SJSA1 (cell line): ENCODE measurements around a stretch of chr13.

DNA sequence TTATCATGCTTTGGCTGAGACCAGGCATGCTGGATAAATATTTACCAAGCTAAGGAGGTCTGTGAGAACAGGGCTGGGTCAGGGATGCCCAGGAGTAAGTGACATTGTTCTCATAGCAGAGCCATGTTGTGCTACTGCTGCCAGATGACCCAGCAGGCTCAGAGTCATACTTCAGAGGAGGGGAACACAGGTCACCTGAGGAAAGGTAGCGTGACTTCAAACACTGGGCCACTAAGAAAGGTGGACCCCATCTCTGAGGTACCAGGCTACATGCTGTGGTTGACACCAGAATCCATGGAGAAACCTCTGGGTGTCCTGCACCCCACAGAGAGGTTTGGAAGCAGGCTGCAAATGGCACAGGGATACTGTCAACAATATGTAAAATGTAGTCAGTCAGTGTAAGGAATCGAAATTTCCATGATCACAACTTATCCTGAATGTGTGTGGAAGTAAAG, 116.2 kb upstream of the RNF113B start:
- RAMPAGE, long total RNA: no peak

- RAMPAGE, long total RNA: no peak
These were observed 124.7 kb upstream of the RNF113B start for GRCh38 chr13:98301716-98302282.

DNA sequence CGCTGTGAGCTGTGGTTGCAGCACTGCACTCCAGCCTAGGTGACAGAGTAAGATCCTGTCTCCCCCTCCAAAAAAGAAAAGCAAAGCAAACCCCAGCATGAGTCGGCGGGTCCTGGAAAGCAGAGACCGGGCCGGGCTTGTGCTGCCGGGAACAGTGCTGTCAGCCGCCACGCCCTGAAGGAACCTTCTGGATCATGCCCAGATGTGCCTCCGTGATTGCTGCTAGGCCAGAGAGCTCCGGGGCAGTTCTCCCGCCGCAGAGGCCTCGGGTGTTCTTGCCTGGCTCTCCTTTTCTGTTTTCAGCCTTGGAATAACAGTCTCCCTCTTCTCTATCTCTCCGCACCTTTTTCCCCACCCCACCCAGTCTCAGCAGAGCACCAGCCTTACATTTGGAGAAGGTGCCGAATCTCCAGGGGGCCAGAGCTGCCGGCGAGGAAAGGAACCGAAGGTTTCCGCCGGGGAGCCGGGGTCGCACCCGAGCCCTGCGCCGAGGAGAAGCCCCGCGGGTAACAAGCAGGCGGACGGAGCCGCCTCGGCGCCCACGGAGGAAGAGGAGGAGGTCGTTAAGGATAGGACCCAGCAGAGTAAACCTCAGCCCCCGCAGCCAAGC, 181.9 kb downstream of the STK24 start:
- RAMPAGE, long total RNA: no peak

DNA sequence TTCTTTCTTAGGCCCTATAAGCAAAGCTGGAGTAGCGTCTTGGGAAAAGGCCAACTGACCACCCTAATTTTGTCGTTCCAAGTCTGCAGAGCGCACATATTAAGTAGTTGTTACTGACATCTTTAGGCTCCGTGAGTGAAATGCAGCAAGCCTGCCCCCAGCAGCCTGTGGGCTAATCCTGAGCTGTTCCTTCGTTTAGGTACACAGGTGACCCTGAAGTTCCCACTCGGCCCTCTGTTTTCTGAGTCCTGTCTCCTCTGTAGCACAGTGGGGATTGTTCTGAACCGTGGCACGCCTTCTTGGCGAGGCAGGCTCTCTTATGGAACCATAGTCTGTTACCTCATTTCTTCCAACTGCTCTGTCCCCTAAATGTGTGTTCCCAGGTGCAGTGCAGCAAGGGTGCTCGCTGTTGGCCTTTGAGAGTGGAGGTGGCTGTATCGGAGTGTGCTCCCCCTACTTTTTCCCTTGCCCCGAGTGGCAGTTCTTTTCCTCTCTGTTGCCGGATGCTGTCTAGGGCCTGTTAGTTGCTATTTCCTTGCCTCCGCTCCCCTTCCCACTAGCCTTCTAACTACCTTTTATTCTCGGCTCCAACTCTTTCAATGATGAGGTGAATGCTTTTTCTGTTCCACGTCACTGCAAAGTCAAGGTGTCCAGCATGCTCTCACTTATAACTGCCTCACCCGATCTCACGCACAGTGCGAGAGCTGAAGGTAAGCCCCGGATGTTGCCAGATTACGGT, 170.3 kb downstream of the STK24 start:
- RAMPAGE, long total RNA: no peak

GRCh38 chr13:98446049-98446611, 130.8 kb downstream of the STK24 start:
- RAMPAGE, long total RNA: no peak

- RAMPAGE, long total RNA: no peak
These were observed 126.3 kb downstream of the STK24 start for GRCh38 chr13:98450357-98451180.

DNA sequence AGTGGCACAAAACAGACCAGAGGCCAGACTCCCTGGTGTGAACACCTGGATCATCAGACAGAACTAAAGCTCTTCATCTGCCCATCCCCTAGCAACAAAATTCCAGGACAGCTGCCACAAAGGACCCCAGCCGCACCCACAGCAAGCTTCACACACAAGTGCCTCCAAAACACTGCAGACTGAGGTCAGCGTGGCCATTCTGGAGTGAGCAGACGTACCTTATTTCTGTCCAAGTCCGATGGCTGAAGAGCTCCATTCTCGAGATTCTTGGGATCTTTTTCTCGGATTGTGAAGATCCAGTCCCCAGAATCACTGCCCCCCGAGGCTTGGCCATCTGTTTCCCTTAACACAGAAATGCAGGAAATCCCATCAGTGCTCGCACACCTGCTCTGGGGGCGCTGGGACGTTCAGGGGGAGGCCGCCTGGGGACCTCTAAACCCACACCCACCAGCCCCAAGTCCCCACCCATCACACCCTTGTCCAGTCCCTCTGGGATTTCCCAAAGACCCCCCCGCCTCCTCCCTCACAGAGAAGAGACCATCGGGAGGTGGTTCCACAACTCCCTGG, 115.3 kb downstream of the STK24 start:
- RAMPAGE, long total RNA: no peak

- RAMPAGE, long total RNA: no peak
These were observed 70.0 kb downstream of the STK24 start for GRCh38 chr13:98506945-98507335.

DNA sequence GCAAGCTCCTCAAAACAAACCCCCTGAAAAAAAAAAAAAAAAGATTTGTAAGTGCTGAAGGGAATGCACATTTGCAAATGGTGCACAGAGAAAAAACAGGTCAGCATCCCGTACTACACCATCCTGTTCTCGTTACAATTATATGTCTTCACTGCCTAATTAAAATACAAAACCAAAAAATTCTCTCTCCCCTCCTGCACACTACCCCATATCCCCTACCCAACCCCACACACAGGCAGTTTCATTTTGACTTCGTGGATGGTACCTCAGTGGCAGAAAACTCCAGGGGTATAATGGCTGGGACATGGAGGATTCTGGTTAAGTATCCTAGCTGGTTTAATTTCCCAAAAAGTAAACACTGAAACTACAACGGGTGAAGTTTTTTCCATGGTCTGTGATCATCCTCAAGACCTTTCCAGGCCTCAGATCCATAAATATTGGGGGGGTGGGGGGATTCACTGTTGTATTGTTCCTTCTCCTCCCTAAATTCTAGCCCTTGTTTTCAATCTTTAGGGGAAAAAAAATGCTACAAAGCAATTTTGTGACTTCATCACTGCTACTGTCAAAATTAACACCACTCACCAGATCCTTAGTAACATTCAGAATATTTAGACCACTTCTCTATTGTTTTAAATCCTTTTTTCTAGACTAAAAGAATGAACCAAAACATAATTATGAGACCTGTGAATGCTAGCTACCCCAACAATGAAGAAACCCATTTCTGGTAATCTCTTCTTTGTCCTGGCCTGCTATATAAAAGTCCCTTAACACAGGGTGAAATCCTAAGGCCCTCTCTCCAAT, 61.6 kb downstream of the STK24 start:
- RAMPAGE, long total RNA: no peak

DNA sequence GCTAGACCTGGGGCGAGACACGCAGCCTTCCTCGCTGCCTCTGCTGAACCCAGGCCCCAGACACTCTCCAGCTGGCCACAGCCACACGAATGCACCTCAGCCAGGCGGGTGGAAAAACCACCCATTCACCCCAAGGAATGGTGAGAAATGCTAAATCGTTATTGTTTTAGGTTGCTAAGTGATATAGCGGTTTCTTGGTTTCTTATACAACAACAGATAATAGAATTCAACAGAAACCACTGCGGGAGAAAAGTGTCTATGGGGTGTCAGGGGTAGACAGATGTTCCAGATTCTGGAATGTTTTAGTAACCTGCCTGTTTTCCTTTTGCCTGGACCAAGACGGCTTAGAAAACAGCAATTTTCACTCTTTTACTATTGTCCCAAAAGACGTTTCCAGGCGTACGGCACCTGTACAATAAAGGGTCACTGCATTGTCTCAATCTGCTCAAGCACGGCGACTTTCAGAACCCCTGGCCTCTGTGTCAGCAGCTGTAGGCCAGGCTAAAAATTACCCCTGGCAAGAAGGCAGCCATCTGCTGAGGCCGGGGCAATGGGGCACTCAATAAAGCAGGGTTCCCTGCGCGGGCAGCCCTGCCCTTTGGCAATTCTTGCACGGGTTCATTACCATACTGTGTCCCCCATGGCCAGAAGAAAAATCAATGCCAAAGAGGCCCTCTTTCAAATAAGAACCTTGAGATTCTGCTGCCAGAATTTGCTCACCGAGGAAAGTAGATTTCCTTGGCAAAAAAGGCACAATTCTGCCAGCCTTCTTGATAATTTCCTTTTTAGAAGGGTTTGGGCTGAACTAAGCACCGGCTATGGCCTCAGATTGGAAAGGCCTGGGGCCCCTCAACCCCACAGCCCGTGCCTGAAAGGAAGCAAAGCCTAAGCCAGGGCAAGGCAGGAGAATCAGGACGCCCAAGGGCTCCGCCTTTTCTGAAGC, 52.2 kb downstream of the STK24 start:
- RAMPAGE, long total RNA: no peak

GRCh38 chr13:98557260-98557809, 19.6 kb downstream of the STK24 start:
- RAMPAGE, long total RNA: no peak

- RAMPAGE, long total RNA: no peak
These were observed 2.6 kb downstream of the STK24 start for GRCh38 chr13:98574220-98574727.

DNA sequence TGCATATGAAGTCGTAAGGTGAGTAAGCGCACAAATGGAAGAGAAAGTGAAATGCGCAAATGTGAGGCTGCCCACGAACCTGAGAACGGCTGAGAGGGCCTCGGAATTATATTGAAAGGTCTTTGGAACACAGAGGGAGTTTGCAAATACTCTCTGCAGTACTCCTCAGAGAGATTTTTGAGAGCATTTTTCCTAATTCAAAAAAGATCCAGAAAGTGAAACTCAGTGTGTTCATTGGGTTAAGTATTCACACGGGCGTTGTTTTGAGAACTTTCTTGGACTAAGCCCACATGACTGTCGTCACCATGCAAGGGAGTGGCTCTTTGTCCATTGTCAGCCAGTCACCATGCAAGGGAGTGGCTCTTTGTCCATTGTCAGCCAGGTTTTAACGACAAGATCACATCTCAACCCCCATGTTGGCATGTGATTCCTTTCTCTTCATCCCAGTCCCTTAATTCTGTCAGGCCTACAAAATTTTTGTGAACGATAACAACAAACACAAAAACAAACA, 81.2 kb upstream of the STK24 start:
- RAMPAGE, long total RNA: no peak

DNA sequence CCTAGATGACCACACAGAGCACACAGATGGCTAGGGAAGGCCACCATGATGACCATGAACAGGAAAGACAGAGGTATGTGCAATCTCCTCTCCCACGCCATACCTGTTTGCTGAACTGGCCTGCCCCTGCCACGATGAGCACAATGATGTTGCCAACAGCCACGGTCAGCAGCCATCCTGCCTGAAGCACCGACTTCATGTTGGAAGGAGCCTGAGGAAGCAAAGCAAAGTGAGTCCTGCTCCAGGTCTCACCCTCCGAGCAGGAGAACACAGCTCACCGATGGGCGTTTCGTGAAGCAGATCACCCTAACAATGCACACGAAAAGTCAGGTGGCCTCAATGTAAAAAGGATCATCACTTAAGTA, 66.4 kb downstream of the SLC15A1 start:
- RAMPAGE, long total RNA: no peak

- RAMPAGE, long total RNA: no peak
These were observed 47.9 kb downstream of the DOCK9 start for GRCh38 chr13:98929748-98930576.

- RAMPAGE, long total RNA: no peak
These were observed 21.0 kb upstream of the DOCK9 start for GRCh38 chr13:98998722-98999399.

DNA sequence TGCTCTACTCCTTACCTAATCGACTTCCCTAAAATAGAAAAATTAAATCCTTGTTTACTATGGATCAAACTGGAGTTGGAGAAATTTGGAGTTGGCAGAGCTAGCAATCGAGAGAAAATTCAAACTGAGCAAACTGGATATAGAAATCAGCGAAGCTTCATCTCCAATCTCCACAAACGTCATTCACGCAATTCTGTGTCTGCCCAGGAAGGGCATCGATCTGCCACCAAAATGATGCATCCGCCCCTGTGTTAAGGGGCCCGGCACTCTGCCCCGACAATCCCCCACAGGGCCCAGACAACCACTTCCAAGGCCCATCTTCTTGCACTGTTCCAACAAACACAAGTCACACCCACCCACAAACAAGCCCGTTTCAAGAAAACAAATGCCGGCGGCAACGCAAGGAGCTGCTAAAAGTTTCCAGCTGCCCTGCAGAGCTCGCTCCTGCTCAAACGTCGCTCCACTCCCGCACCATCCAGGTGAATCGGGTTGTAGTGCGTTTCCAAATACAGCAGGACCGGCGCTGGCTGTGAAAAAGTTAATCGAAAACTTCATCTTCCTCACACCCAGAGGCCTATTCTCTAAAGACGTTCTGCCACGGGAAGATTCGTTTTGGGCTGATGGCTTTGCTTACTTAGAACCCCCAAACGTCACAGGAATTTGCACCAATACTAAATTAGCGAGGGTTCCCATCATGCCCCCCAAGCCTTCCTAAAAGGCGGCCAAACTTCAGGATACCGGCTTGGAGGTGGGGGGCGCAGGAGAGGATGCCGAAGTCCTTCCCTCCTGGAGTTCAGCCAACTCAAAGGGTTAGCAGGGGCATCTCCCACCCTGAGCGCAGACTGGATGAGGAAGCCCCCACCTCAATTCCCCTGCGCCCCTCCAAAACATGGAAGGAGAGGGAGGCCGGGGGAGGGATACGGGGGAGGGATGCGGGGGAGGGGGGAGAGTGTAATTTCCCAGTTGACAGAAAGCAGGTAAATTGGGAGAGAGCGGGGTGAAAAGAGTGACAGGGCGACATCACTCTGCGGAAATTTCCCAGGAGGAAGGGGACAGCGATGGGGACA, 107.4 kb upstream of the DOCK9 start:
- RAMPAGE, long total RNA: no peak

DNA sequence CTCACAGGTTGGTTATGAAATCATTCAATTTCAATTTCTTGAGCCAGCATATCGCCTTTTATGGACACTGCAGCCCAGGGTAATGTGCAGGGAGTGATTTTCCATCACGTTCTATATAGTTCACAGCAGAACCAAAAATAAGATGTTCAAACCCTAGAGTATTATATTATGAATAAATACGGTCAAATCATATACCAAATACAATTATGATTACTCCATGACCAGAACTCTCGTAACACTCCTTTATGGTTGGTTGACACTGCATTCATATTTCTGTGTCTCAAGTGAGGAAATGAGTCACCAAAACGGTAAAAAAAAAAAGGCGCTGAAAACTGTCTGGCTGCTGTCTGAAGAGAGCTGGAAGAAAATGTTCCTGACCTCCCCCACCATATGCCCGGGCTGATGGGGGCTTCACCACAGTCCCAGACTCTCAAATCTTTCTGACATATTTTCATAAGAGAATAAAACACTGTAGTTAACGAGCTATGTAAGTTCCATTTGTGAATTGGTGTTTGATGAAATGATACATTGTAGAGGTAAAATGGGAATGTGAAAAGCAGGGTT, 75.7 kb upstream of the UBAC2 start:
- RAMPAGE, long total RNA: no peak

- RAMPAGE, long total RNA: no peak
These were observed 3.1 kb downstream of the GPR18 start for GRCh38 chr13:99254713-99255942.

DNA sequence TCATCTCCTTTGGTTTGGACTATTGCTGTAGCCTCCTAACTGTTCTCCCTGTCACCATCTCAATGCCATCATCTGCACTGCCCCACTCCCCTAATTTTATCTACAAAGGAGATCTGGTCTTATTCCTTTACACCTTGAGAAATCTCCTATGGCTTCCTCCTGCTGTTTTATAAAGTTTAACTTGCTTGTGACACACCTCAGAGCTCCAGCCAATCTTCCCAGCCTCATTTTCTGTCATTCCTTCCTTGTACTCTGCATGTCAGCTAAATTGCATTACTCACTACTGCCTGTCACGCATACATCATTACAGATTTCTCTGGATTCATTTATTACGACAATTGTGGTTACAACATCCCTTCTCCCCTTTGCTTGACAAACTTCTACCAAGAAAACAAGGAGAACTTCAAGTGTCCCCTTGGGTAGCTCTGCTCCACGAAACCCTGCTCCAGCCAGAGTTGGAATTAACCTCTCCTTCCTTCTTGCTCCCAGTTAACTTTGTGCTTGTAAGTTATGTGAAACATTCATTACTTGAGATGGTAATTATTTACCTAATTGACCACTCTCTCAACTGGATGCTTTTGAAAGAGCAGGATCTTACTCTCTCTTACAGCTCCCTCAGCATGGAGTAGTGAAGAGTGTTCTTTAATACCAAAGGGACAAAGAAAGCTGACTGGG, 22.0 kb upstream of the GPR18 start:
- RAMPAGE, long total RNA: no peak